ENCODE measurements around the gene UBXN4.

GRCh38 chr2:135631666-135632000 lies 100.3 kb downstream of the R3HDM1 start:
- RAMPAGE, long total RNA = no peak
- RRBS = no CpG with 5 or more reads among the region's 2 CpGs

- RAMPAGE, long total RNA = start-site peak on the plus strand at chr2:135741620-135741923, 1,682 and 290 reads in 2 replicates
- RRBS = under 1% methylated on average over 33 of the region's 106 CpGs
Observed at GRCh38 chr2:135741408-135742433, at the start of gene UBXN4. TSS of gene UBXN4 (plus strand) at chr2:135741855.

DNA sequence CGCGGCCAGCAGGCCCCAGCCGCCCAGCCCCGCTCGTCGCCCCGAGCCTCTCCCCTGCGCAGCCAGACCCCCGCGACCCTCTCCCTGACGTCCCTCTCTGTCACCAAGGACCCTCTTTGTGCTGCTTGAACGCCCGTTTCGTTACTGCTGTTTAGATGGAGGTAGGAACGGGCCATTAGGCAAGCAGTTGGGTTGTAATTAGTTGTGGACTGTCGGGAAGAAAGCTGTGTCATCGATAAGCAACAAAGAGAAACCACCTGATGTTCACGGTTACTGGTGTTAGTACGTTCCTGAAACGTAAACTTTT lies 732 bp downstream of the UBXN4 start:
- RAMPAGE, long total RNA = no peak
- RRBS = no CpG with 5 or more reads among the region's 20 CpGs

- RAMPAGE, long total RNA = no peak
- RRBS = 1% methylated on average over 13 of the region's 23 CpGs
Observed at GRCh38 chr2:135984945-135985338, 484 bp downstream of the DARS1 start.

GRCh38 chr2:136134052-136134762 lies 16.3 kb upstream of the CXCR4 start:
- RAMPAGE, long total RNA = no peak
- RRBS = no CpG with 5 or more reads among the region's 8 CpGs

DNA sequence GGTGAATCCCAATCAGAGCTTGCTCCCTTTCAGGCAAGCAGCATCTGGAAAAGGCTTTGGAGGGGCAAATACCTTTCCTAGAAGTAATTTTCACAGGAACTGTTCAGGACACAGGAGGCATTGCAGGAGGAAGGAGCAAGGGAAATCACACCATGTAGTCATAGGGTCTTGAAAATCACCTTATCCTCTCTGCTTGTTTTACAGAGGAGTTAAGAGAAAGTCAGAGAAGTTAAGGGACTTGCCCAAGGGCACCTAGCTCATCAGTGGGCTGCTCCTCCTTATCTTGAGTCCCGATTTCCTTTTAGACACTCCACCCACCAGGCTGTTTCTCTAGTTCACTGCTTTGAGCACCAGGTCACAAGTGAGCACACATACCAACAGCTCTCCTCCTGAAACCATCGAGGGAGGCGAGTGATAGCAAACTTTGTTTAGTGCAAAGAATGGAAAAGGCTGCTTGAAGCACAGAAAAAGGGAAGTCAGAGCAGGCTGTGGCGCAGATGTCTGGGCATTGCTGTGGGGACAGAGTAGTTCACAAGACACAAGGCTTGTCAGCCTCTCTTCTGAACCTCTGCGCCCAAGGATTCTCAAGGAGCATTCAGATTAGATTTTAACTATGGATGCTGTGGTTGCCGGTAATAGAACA lies 89.2 kb upstream of the CXCR4 start:
- RAMPAGE, long total RNA = no peak
- RRBS = no CpG with 5 or more reads among the region's 6 CpGs

DNA sequence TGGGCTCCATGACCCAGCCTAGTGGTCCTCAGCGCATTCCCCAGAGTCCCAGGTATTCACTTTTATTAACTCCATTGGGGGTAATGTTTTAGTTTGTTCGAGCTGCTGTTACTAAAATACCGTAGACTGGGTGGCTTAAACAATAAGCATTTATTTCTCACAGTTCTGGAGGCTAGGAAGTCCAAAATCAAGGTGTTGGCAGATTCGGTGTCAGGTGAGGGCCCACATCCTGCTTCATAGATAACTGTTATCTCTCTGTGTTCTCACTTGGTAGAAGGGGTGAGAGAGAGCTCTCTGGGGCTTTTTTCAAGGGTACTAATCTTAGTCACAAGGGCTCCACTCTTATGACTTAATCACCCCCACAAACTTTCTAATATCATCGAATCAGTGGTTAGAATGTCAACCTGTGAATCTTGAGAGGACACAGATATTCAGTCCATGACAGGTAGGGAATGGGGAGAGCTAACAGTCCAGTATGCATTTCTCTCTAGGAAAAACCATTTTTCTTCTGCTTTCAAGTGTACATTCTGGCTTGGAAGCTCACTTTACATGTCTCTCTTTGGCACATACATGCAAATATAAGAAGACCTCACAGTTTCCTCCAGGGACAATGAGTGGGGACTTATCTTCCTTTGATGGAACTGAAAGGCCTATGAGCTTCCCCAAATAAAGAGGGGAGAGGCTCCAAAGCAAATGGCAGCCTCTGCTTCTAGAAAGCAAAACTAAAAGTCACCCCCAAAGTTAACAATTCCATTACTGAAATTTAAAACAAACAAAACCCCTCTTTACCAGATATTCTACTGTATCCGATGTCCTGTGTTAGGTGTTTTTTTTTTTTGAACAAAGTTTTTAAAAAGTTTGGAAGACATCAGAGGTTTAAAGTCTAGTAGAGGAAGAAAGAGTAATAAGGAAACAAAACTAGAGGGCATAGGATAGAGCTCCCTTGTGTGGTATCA lies 95.0 kb upstream of the CXCR4 start:
- RAMPAGE, long total RNA = no peak
- RRBS = no CpG with 5 or more reads among the region's 6 CpGs

DNA sequence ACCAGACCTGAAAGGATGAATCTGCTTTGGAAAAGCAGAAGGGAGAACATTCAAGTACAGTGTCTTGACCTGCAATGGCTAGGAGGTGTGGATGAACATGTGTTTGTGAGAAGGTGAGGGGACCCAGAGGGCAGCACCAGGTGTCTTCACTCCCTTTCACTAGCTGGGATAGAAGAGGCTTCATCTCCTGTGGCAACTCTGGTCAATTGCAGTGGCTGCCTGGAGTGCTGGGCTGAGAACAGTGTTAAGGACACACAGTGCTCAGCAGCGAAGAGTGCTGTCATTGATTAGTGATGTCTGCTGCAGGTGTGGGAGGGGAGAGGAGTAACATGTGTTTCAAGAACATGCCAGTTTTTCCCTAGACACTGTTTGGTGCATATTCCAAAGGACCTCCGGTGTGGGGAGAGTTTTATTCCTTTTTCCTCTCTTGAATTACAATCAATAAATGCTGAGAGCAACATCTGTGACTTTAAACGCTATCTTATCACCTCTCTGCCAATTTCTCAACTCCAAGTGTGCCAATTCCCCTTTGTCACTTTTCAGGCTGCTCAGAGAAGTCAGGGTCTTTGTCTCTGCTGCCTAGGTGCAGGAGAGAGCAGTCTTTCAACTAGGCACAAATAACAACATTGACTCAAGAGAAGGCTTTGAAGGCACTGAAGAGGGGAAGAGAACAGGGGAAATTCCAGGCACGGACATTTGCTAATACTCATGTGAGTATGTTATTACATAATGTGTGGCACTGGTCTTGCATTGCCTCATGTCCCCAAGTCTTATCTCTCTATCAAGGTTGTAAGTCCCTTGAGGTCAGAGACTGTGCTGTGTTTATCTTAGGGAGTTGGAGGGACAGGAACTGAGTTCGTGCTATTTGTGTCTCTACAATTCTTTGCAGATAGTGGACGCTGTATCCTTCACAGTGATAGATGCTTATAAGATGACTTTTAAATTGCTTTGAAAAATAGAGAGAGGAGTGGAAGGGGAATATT lies 96.1 kb upstream of the CXCR4 start:
- RAMPAGE, long total RNA = no peak
- RRBS = no CpG with 5 or more reads among the region's 6 CpGs

DNA sequence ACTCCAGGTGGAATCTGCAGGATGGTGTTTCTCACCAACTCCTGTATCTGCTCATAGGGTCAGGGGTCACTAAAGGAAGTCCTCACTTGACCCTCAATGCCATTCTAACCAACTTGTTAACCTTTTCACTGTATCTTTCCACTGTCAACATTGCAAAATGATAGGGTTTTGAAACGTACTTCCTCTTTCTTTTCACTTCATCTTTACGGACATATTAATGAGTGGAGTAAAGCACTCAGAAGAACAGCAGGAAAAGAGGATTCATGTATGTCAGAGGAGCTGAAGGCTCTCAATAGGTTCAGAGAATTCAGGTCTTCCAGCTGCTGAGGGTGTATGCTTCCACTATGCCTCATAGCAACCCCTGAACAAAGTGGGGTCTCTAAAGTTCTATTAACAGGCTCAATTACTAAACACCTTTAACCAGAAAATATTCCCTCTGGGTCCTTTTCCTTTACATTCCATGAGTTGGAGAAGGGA lies 207.2 kb upstream of the CXCR4 start:
- RAMPAGE, long total RNA = no peak
- RRBS = no CpG with 5 or more reads among the region's 2 CpGs

DNA sequence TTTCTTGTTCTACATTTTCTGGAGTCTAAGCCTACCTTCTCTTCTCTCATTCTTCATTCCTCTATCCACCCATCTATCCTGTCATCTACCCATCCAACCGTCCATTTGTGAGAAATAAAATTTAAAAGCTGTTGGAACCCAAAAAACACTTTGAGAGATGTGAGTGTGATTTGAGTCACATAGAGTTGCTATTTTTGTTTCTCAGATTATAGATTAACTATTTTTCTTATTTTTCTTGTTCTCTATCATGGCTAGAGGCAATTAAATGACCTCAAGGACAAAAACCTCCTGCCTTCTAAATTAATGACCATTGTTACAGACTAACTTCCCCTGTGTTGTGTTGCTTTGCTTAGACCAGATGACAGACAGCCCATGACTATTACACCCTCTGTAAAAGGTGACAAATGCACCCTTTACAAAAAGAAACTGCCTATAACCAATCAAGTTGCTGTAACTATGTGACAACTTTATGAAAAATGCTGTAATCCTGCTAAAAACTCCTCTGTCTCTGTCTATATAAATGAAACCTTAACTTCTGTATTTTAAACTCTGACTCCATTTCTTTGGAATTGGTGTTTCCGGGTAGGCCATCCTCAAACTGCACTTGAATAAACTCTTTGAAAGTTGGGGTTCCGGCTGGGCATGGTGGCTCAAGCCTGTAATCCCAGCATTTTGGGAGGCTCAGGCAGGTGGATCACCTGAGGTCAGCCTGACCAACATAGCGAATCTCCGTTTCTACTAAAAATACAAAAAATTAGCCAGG lies 208.0 kb upstream of the CXCR4 start:
- RAMPAGE, long total RNA = no peak
- RRBS = 100% methylated on average over 1 of the region's 5 CpGs

DNA sequence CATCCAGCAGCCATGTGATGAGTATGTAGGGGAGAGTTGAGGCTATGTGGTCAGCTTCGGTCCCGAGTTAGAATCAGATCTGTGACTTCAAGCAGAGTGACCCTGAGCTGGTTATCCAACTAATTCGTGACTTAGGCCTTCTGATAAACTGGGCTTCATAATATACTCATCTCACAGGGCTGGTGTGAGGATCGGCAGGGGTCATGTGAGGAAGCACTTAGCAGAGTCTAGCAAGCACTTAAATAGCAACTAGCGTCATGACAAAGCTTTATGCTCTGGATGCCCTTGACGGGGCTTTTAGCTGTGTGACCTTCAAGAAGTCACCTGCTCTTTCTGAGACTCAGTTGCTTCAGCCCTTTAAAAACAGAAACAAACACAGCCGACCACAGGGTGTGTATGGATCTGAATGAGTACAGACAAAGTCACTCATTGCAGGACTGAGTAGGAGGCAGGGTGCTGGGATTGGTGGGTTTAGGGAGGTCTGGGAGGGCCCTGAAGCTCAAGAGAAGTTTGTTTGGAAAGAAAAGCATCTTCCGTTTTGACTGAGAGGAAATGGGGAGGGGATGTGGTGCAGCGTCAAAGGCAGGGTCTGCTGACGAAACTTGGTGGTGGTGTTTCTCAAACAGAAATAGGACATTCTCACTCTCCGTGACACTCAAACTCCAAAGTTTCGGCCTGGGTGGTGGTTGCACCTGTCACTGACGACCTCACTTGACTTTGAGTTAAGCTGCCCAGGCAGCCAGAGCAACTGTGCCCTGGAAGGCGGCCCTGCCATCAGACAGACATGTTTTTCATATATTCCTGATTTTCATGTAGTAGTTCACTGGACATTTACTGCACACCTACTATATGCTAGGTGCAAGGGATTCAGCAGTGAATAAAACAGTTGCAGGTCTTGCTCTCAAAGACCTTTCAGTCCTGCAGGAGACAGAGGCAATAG lies 264.2 kb upstream of the CXCR4 start:
- RAMPAGE, long total RNA = no peak
- RRBS = no CpG with 5 or more reads among the region's 14 CpGs

GRCh38 chr2:136863680-136864156 lies 98.4 kb downstream of the THSD7B start:
- RAMPAGE, long total RNA = no peak
- RRBS = no CpG with 5 or more reads among the region's 6 CpGs

DNA sequence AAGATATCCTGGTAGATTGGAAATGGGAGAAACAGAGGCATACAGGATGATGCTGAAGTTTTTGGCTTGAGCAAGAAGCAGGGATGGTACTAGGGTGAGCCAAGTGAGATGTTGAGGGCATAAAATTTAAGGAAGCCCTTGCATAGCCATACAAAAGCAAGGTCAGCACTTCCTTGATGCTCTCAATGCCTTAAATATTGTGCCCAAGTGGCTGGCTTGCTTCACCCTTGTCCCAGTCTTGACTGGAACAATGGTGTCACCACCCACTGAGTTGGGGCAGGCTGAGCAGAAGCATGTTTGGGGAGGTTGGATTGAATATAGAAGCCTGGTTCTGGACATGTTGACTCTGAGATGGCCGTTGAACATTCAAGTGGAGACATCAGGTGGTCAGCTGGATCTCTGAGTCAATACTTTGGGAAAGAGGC lies 43.2 kb upstream of the HNMT start:
- RAMPAGE, long total RNA = no peak
- RRBS = no CpG with 5 or more reads among the region's 1 CpG

DNA sequence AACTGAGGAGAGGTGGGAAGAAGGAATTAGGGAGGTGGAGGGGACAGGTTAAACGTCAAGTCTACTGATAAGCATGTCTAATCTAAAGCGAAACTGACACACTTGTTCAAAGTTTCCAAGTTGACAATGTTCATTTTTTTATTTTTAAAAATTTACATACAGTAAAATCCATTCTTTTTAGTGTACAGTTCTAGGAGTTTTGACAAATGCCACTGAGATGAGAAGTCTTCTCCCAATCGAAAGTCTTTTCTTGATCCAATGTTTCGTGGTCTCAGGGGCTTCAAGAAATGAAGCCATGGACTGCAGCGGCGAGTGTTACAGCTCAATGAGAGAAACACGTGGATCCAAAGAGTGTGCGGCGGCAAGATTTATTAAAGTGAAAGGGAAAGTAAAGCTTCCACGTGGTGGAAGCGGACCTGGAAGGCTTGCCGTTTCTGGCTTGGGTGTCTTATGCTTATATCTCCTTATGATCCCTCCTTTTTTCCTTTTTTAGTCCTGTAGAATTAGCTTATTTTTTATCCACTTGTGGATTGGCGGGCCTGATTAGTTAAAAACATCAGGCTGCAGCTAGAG lies 11.9 kb upstream of the HNMT start:
- RAMPAGE, long total RNA = no peak
- RRBS = no CpG with 5 or more reads among the region's 13 CpGs

DNA sequence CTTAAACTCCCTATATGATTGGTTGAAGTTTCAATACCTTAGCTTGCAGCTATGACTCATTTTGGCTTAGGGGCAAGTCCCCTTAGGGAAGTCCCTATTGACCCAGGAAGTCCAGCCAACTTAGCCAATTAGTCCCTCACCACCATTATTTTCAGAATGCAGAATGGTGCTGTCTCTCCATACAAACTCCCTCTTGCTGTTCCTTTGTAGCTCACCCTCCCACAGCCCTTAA lies 11.5 kb upstream of the HNMT start:
- RAMPAGE, long total RNA = no peak

- RAMPAGE, long total RNA = no peak
- RRBS = no CpG with 5 or more reads among the region's 4 CpGs
Observed at GRCh38 chr2:138275775-138276421, 225.7 kb upstream of the SPOPL start.

DNA sequence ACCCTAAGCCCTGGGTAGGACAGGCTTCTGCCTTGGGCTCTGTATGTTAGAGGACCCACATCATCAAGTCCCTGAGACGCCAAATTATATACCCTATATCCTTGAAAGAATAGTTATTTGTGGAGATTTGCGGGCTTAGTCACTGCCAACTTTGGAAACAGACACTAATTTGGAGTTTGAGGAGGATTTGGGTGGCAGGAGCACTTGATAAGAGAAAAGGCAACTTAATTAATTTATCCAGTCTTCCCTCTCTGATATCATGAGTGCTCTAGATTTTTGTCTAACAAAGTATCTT lies 97.4 kb downstream of the SPOPL start:
- RAMPAGE, long total RNA = no peak
- RRBS = no CpG with 5 or more reads among the region's 2 CpGs

DNA sequence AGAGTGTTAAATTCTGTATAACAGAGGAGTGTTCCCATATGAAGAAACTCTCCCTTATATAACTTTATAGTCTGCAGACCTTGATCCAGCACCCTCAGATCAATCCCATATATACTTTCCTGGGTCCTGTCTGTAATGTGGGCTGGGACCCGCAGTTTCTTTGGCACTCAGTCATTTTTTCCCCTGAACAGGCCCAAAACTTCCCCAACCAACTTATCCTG lies 331.9 kb upstream of the LRP1B start:
- RAMPAGE, long total RNA = no peak
- RRBS = no CpG with 5 or more reads among the region's 1 CpG

DNA sequence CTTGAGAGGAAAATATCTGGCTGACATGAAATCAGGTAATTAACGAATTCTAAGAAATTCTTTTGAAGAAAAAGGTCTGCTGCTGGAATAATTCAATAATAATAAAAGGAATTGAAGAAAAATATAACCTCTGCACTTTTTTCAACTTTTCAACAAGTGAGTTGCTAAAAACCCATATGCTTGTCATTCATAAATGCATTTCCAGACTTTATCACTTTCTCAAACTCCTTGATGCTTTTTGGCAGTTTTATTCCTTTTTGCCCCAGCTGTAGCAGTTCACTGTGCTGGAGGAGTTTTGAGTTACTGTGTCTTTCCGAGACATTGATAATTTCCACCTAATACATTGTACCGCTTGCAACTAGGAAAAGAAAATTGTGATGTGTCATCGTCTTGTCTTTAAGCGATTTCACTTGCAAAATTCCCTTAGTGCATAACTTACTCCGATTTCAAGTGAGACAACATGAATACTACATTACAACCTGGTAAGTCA lies 340.7 kb upstream of the KYNU start:
- RAMPAGE, long total RNA = no peak
- RRBS = no CpG with 5 or more reads among the region's 6 CpGs

- RAMPAGE, long total RNA = no peak
- RRBS = no CpG with 5 or more reads among the region's 3 CpGs
Observed at GRCh38 chr2:143032735-143033182, 96.5 kb upstream of the ARHGAP15 start.

Measured in epithelial cell of proximal tubule (primary cell).